HT-29 (cell line): ENCODE measurements around a stretch of chr2.

GRCh38 chr2:109480994-109481885 lies 132.5 kb downstream of the SEPTIN10 start:
- RAMPAGE, long total RNA = no peak

GRCh38 chr2:109503743-109504423 lies 109.9 kb downstream of the SEPTIN10 start:
- RAMPAGE, long total RNA = no peak

DNA sequence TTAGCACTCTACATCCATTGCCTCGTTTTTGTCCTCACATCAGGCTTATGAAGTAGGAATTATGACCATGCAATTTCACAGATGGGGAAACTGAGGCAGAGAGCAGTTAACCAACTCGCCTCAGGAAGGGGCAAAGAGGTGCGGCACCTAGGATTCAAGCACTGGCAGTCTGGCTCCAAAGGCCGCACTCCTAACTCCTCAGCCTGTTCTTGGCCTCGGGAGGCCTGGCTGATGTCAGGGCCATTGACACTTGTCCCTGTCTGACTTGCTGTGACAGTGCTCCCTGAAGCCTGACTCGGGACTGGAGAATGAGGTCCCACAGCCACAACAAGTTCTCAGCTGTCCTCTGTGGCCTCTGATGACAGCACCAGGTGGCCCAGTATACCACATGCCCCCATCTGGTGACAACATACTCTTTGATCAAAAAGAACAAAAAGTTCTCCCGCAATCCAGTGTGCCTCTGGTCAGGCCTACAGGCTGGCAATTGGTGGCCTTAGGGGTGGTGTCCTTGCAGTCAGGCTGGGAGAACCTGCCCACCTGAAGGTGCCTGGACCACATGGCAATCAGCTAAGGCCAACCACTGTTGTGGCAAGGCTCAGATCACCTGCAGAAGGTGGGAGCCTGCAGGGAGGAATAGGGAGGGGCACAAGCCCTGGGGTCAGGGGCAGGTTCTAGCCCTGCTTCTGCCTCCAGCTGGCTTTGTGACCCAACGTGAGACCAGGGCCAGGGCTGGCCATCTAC lies 102.6 kb downstream of the SEPTIN10 start:
- RAMPAGE, long total RNA = no peak

DNA sequence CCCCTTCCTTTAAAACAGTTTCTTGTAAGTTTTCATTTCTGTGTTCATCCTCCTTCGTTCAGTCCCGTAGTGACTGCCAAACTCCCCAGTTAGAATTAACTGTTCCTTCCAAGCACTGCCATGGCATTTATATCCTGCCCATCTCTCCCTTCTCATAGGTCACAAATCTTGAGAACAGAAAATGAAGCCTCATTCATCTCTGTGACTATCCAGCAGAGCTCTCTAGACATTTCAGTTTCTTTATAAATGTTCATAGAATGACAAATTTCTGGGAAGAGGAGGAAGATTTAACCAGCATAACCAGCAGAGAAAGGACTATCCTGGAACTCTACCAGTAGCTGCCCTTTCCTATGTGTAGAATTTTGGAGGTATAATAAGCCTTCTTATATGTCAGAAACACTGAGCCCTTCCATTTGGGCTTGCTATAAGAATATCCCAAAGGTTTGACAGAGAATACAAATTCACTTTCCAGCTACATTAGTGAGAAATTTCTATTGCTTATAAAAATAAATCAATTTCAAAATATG lies 57.9 kb downstream of the SEPTIN10 start:
- RAMPAGE, long total RNA = no peak

GRCh38 chr2:109562249-109562728 lies 51.5 kb downstream of the SEPTIN10 start:
- RAMPAGE, long total RNA = no peak

GRCh38 chr2:109630901-109631327 lies 16.8 kb downstream of the SOWAHC start:
- RAMPAGE, long total RNA = no peak

DNA sequence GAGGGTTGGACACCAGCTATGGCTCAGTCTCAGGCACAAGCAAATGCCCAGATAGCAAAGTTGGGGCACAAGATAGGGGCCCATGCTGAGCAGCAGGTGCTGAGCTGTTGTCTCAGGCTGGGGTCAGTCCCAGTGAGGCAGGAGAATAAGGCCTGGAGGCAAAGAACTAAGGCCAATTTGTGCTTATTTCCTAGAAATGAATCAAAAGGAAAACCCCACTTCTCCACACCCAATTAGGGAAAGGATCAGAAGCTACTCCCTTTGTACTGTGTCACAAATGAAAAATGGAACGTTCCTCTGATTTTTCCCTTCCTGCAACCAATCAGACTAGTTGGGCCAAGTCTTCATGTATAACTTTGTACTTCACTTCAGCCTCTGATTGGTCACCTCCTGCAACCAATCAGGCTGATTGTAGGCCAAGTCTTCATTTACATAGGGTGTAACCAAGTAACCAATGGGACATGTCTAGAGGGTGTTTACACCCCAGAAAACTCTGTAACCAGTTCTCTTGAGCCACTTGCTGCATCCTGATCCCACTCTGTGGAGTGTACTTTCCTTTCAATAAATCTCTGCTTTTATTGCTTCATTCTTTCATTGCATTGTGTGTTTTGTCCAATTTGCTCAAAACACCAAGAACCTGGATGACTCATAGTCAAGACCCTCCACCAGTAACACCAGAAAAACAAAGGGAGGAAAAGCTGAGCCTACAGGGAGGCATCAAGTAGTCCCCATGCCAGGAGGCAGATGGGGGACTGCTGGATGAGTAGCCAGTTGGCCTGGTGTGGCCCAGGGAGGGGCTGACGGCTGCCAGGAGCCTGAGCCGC lies 45.9 kb downstream of the SOWAHC start:
- RAMPAGE, long total RNA = no peak

DNA sequence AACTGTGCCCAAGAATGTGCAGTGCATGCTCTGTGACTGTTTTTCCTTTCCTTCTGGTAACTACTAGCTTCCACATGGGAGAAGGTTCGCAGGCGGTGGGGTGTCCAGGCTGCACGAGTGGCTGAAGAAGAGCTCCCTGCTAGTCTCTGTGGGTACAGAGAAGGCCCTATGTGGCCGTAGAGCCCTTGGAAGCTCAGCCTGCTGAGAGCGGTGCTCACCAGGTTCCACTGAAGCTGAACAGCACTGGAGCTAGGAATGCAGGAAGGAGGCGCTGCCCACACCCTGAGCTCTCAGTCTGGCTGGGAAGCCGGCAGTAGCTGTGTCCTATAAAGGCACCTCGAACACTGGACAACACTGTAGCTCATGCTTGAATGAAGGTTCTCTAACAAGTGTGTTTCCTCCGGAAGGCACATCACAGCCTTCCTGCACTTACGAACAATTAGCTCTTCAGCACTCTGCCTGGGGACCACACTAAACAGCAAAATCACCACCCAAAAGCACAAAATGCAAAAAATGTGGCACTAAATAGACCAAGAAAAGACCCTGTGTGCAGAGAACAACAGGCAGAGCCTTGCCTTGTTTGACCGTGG lies 64.6 kb downstream of the SOWAHC start:
- RAMPAGE, long total RNA = no peak

DNA sequence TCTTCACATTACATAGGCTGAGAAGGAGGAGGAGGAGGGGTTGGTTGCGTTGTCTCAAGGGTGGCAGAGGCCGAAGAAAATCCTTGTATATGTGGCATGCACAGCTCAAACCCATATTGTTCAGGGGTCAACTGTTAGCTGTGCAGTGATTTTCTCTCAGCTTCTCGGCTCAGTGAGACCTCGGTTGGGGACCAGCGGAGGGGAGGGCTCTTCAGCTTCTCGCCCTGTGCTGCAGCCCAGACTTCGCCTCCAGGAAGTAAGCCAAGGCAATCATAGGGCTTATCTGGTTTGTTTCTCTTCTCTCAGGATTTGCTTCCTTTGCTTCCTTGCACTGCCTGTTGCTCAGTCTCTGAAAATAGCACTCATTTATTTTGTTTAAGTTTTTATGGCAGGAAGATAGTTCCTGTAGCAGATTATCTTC lies 85.5 kb downstream of the SOWAHC start:
- RAMPAGE, long total RNA = no peak

DNA sequence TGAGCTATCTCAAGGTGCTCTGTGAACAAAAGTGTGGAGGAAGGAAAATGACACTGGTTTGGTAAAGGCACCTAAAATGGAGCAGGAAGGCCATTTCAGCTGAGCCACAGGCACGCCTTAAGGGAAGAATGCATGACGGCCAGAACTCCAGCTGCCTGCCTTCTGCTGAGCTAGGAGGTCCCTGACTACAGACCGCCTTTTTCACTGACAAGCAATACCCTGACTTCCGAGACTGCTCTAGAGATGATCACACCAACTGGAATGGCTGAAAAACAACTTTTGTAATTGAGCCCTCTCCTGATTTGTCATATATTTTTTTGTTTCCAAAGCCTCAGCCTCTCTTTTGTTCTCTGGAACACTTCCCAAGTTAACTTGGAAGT lies 61.0 kb downstream of the MALL start:
- RAMPAGE, long total RNA = no peak

DNA sequence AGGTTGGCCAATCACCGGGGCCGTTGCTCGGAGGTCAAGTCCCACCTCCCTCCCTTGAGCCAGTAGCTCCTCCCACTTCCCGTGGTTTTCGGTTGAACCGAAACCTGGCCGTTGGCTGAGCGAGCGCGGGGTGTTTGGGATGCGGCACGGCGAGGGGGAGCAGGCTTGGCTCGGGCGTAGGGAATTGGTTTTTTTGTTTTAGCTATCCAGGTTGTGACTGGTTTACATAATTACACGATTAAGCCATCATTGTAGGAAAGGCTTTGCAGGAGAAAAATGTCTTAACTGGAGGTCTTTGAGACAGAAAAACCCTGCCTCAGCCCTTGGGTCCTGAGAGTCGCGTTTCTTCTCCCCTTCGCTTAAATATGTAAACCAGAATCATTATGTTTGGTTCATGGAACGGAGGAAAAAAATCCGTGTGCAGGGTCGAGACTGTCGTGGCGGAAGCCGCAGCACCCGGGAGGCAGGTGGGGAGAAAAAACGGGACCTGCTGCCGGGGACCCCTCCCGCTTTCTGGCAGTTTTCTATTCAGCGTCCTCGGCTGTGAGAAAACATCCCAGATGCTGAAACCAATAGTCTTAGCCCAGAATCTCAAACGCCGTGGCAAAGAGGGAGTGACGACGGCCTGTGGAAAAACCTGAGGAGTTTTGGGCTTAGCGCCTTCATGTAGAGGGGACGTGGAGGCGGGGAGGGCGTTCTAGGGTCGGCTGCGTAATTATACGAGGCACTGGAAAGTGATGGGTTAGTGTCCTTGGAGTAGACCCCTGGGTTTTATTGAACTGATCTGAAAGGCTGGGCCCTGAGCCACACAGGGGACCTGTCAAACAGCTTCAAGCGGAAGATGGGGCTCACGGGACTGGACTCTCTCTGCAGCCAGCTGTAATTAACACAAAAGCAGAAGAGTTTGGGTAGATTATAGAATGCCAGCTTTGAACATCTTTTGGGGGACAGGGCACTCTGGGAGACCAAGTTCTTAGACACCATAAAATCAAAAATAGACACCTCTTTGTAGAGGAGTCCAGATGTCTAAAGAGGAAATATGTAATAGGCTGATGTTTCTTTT lies 599 bp upstream of the BUB1 start:
- RAMPAGE, long total RNA = no peak

- RAMPAGE, long total RNA = no peak
Observed at GRCh38 chr2:111030125-111030596, 90.6 kb upstream of the BCL2L11 start.

DNA sequence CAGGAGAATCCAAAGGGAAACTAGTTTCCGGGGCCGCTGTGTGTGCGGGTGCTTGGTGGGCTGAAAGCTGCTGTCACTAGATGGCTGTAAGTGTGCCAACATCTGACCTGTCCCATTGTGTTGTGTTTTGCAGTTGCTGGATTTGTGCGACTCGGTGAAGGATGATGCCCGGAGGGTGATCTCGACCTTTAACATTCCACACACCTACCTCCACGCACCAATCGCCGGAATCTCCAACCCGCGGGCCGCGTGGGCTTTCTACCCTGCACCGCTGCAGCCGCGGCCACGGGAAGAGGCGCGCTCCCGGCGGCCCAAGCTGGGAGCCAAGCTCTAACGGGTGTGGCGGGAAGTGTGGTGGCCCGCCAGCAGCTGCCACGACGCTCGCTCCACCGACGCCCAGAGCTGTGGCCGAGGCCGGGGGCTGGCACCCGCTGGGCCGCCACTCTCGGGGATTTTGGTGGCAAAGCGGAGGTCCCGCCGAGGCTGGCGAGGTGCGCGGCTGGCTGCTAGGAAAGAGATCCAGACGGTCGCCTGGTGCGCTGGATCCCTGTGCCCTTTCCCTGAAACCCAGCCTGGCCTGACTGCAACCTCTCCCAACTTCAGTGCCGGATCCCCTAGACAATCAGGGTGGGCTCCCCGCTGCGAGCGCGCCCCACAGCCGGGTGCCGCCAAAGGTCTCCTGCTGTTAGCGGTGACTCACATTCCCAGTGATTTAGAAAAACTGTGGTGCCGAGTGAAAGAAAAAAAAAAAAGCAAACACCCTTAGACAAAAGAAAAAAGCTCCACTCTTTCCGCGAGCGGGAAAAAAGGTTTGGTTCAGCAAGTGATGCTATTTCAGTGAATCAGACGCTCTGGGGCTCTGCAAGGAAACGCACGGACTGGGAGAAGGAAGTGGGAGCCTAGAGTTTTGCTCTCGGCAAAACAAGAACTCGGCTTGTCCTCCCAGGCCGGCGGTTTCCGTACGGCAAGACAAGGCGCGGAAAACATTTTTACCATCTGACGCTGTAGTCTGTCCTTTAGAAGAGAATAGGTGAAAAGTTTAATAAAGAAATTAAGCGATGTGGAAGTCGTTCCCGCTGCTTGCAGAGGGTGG lies 2.9 kb upstream of the BCL2L11 start:
- RAMPAGE, long total RNA = no peak

GRCh38 chr2:111196269-111197017 lies 75.7 kb downstream of the BCL2L11 start:
- RAMPAGE, long total RNA = no peak

GRCh38 chr2:111659271-111660391 lies 224.4 kb downstream of the ANAPC1 start:
- RAMPAGE, long total RNA = no peak

GRCh38 chr2:111698690-111699599 lies 185.0 kb downstream of the ANAPC1 start:
- RAMPAGE, long total RNA = no peak

GRCh38 chr2:111973036-111973892 lies 74.9 kb downstream of the MERTK start:
- RAMPAGE, long total RNA = no peak

DNA sequence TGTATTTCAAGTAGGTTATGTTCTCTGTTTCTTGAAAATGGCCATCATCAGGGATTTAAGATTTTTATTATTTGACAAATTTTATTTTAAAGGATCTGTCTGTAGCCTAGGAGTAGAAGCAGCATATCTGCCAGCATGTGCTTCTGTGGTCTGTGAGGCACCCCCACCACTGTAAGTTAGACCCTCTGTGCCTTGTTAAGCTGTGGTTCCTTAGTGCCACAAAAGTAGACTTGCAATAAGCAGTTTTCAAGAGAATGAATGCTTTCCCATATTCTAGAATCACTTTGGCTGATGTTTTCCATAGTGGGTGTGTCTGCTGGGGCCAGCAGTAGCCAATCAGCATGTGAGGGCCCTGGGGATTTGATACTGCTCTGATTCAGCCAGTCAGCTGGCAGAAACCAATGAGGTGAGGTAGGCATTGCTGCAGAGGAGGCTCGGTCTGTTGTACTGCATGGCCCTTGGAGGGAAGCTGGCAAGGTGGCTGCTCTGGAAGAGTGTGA lies 22.6 kb downstream of the TMEM87B start:
- RAMPAGE, long total RNA = no peak

- RAMPAGE, long total RNA = no peak
Observed at GRCh38 chr2:112139355-112139697, 1.1 kb downstream of the FBLN7 start.

GRCh38 chr2:112304552-112305030 lies 29.2 kb downstream of the ZC3H6 start:
- RAMPAGE, long total RNA = no peak